Colic lymph node (tissue), 1 donor: ENCODE measurements around a stretch of chr9.

GRCh38 chr9:132474164-132474777 lies 64.3 kb downstream of the CFAP77 start:
- PRO-cap = no peak

DNA sequence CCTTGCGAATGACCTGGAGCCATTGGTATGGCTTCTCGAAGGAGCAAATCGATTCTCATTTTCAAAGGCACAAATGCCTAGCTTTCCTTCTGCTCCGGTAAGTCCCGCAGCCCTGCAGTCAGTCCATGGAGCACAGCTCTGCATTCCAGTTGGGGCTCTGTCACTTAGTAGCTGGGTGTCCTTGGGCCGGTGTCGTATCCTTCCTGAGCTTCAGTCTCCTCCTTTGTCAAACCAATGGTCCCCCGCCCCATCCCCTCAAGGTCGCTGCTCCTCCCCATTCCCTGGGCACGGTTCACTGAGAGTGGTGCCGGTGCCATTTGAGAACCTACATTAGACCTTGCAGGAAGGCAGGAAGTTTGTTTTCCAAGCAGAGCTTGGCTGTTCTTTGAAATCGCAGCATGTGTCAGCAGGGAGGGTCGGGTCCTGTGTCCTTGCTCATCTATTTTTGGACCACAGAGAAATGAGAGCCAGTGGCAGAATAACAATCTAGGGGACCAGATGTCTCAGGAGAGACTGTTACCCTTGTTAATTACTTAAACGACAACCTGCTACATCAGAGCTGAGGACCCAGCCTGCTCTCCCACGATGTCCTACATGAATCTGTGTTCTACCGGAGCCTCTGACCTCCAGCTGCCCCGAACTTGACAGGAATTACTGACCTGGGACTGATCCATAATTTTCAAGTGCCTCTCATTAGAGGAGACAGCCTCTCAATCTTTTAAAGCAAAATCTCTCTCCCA lies 21.7 kb upstream of the BARHL1 start:
- PRO-cap = no peak

GRCh38 chr9:132662370-132662805 lies 7.4 kb downstream of the DDX31 start:
- PRO-cap = no peak

DNA sequence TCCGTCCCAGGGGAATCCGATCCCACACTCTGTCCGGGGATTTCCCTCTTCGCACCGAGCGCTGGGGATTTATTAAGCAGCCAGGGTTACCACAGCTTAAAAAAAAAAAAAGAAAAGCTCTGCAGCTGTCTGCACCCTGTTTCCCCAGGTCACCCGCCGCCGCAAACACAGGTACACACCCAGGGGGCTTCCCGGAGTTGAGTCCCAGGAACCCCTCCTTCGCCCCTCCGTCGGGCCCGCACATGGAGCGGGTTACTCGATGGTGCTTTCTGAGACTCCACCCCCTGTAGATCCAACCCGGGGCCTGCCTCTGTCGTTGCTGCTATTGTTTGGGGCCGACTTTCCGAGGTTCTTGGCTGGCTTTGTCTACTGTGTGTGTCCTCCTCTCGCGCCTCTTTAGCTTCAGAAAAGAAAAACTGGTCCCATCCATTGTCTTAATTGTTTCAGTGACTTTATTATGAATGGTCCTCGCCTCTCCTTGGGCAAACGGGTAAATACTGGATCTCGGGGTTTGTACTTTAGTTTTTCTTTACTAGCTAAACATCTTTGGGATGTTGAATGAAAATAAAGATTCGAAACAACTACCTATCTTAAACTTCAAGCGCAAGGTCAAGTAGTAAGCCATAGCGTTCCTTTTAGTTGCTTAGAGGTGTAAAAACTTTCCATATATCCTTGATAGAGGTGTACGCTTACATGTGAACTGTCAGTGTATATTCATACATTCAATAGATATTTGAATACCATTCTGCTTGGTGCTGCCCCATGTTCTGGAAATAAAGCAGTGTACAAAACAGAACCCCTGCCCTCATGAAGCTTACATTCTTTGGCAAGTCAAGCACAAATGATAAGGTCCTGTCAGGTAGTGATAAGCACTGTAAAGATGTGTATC lies 995 bp downstream of the GTF3C4 start:
- PRO-cap = no peak

- PRO-cap = no peak
Observed at GRCh38 chr9:132871093-132871910, 6.8 kb downstream of the AK8 start.

GRCh38 chr9:133125890-133127019 lies 5.2 kb upstream of the RALGDS start:
- PRO-cap = bidirectional peak, plus-strand start at chr9:133126484, minus-strand start at chr9:133126328

DNA sequence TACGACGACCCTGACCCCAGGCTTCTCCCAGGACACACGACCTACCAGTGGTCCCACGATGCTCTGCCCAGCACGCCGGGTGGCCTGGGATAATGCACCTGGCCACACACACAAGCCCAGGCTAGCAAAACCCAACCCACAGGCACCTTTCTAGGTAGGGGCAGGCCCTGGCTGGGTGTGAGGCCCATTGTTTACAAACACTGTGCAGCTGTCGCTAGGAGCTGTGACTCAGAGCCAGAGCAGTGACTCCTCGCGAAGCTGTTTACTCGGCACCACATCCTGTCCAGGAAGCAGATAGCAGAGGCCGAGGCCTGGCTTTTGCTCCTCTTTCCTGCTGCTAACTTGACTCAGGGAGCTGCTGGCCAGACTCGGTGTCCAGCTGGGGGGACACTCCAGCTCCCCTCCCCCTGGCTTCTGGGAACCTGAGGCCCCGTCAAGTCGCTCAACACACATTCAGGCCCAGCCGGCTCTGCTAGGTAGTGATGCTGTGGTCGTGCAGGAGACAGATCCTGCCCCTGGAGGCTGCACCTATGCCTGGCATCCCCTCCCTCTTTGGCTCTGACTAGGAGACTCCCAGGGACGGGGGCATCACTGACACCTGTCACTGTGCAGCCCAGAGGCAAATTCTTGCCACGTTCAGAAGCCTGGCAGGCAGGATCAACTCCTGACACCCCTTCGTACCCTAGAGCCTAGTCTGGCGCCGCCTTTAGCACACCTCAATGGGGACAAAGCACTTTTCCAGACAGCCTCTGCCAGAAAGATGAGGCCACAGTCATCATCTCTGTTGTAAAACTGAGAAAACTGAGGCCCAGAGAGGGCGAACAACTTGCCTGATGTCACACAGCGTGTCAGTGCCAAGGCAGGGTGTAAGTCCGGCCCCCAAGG lies 12.9 kb upstream of the RALGDS start:
- PRO-cap = bidirectional peak, plus-strand start at position 293 of the sequence, minus-strand start at position 120 of the sequence

- PRO-cap = no peak
Observed at GRCh38 chr9:133139893-133140194, 18.8 kb upstream of the RALGDS start.

DNA sequence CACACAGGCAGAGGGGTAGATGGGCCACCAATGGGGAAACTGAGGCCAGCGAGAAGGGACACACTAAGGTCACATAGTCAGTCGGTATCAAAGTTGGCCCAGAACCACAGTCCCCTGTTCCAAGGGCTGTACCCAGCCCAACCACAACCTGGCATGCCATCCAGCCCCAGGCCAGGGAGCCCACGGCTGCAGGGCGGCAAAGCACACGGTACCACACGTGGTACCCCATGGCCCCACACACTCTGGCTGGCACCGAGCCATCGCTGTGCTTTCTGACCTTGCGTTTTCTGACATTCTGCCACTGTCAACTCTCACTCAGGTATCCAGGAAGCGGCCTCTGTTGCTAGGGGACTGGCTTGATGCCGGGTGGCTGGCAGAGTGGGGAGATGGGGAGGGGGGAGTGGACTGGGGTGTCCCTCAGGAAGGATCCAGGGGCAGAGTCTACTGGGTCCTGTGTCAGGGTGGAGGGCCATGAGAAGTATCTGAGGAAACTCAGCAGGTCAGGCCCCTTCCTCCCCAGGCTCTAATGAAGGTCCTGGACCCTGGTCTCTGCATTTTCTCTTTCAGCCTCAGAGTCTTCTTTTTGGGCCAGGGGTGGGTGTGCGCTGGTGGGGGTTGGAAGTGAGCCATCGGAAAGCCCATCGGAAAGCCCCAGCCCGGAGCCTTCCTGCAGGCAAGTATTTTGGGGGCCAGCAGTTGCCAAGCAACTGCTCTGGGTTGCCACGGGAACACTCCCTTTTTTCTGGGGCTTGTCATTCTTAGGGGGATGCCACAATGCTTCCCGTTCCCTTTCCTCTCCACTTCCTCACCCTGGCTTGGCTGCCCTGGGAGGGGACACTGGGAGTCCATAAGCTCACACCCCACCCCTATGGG lies 21.0 kb upstream of the RALGDS start:
- PRO-cap = no peak

DNA sequence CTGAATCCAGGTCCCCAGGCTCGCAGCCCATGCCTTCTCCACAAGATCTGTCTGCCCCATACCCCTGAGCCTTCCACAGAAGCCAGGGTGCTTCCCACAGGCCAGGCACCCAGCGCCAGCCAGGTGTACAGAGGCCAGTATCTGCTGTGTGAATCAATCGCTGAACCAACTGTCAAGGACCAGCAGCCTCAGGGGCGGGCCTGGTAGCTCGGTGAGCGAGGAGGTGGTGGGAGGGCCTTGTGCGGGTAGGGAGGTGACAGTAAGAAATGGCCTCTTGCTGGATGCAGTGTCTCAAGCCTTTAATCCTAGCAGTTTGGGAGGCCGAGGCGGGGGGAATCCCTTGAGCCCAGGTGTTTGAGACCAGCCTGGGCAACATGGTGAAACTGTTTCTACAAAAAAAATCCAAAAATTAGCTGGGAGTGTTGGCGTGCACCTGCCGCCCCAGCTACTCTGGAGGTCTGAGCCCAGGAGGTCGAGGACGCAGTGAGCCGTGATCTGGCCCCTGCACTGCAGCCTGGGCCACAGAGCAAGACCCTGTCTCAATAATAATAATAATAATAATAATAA lies 20.4 kb downstream of the GBGT1 start:
- PRO-cap = no peak

- PRO-cap = no peak
Observed at GRCh38 chr9:133223177-133223702, 14.2 kb upstream of the OBP2B start.

DNA sequence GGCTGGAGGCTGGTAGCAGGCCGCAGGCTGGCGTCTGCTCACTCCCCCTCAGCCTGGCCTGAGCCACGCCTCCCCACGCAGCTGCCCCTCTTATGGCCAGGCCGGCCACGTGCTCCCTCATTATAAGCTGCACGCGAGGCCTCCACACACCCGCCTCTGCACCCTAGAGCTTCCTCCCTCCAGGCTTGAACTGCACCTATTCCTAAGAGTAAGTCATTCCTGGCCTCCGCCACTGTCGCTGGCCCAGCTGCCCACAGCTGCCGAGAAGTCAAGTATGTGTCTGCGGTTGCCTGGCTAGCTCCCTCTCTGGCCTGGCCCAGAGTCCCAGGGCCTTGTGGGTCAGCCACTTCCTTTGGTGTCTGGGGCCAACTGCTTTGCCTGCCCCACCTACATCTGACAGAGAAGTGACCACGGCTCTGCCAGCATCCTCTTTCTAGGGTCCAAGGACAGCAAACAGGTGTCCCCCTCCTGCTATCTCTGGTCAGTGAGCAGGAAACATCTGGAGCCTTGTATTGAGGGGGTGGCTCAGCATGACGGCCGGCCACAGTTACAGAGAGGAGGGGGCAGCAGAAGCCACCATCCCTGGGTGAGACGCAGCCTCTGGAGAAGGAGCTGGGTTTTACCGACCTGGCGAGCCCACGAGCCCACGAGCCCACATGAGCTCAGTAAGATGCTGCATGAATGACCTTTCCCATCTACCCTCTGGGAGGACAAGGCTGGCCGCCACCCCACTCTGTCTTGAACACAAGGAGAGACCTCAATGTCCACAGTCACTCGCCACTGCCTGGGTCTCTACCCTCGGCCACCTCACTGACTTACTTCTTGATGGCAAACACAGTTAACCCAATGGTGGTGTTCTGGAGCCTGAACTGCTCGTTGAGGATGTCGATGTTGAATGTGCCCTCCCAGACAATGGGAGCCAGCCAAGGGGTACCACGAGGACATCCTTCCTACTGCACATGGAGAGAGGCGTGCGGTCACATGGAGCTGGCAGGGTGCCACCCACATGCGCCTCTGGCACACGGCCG lies 47.9 kb upstream of the OBP2B start:
- PRO-cap = no peak

DNA sequence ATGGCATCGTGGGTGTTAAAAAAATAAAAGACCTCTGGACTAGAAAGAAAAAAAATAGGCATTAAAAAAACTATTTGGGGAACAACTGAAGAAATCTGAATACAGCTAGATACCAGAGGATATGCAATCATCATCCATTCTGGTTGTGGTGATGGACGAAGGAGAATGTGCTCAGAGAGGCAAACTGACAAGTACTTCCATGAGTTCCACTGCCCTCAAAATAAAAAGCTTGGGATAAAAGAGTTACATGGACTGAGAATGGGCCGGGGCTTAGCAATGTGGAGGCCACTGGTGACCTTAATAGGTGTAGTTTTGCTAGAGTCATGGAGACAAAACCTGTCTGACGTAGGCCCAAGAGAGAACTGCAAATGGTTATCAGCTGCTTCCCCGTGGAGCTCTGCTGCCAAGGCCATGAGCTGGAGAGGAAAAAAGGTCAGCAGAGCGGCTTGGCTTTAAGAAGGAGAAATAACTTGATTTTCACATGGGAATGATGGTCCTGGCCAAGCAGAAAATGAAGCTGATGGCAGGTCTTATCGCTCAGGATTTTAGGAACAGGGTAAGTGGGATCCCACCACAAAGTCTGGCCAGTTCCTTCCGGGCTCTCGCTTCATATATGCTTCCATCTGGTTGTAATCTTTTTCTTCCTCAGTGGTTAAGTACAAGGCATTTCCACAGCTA lies 3.6 kb upstream of the SURF6 start:
- PRO-cap = no peak

DNA sequence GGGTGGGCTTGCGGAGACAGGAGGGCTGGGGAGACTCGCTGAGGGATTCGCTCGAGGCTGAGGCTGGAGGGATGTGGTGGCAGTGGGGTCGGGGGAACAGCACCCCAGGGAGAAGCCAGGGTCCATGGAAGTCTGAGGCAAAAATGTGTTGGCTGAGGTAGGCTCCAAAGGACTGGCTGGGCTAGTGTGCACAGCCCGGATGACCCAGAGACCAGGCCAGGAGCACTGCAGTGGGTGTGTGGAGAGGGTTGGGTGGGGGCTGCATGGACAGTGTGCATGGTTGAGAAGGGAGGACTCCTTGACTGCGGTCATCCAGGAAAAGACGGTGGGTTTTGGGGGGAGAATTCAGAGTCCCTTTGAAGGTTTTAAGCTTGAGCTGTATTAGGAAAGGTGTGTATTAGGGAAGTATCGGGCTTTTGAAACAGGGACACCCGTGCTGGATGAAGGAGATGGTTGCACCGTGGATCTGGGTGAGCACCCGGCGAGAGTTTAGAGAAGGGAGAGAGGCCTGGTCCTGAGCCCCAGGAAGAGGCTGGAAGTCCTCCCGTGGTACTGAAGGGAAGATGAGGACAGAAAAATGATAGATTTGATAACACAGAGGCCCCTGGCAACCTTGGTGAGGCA lies 1.8 kb downstream of the SURF2 start:
- PRO-cap = no peak

GRCh38 chr9:133360504-133361243 lies 4.3 kb downstream of the SURF2 start:
- PRO-cap = no peak

DNA sequence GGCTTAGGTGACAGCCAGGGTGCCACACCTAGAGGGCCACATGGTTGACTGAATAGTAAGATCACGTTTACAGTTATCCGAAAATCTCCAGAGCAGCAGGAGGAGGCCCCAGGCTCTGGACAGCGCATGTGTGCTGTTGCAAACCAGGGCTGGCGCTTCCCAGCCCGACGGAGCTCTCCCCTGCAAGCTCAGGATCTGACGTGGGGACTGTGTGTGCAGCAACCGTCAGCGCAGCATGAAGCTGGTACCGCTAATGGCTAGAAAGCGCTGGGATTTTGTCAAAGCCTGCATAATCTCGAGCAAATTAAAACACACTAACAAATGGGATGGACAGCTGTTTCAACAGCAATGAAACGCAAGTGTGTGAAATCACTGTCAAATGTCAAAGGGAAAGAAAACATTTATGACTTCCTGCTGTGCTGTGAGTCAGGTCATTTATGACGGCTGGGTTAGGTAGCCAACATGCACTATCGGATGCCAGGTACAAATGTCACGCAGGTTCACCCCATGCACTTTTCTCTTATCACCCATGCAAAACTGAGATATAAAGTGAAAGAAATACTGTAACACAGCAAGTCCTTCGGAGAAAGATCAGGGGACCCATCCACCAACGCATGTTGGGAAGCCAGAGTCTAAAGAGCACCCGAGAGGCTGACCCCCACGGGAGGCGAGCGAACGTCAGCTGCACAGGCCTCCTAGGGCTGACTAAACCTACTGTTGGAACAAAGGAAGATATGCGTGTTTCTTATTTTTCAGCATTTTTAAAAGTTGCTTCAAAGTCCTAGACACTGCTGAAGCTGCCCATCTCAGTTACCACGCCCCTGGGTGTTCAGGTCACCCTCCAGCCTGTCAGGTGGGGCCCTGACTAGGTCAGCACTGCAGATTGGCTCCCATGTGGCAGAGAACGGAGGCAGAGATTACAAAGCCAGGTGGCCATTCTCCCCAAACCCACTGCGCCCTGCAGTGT lies 7.3 kb downstream of the SURF4 start:
- PRO-cap = no peak

GRCh38 chr9:133421503-133422142 lies 544 bp upstream of the ADAMTS13 start:
- PRO-cap = no peak

DNA sequence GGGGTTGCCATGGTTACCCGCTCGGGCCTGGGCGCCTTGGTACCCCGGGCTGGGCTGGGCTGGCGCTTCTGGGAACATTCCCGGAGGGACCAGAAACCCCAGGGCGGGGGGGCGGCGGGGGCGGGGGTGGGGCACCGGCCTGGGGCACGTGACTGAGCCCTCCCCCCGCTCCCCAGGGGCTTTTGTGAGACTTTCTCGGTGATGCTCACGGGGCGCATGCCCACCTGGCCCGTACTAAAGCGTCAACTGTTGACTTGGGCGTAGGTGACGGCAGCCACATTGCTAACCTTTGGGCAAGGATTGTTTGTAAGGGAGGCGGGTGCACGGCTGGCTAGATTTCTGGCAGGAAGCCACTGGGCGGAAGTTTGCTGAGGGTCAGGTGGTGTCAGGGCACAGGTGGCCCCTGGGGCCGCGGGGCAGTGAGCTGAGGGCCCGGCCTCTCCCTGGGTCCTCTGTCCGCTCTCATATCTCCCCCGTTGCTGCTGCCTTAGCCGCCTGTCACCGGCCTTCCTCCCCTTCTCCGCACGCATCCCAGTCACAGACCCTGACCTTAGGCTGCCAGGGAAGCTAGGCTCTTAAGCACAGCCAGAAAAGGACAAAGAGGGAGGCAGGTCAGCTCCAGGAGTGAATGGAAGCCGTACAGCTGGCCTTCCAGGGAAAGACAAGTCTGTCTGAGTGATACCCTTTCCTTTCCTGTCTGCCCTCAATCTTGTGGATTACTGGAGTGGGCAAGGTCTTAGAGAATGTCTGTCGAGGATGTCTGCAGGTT lies 765 bp downstream of the CACFD1 start:
- PRO-cap = no peak

DNA sequence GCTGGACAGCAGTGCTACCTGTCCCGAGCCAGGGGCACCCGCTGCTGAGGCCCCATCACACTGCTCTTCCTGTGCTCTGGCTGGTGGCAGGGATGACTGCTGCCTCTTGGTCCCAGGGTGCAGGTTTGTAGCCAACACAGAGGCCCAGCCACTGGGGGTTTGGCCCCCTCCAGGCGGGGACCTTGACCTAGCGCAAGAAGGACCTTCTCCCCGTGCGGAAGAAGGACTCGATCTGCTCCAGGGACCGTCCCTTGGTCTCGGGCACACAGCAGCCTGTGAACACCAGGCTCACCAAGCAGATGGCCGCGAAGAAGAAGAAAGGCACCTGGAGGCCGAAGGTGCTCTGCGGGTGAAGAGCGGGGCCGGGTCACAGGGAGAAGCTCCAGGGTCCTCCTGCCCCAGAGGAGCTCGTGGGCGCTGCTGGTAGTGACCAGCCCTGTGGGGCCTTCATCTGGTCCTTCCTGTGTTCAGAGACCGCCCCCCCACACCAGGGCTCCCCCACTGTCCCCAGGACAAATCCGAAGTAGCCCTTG lies 7.0 kb downstream of the SLC2A6 start:
- PRO-cap = no peak

DNA sequence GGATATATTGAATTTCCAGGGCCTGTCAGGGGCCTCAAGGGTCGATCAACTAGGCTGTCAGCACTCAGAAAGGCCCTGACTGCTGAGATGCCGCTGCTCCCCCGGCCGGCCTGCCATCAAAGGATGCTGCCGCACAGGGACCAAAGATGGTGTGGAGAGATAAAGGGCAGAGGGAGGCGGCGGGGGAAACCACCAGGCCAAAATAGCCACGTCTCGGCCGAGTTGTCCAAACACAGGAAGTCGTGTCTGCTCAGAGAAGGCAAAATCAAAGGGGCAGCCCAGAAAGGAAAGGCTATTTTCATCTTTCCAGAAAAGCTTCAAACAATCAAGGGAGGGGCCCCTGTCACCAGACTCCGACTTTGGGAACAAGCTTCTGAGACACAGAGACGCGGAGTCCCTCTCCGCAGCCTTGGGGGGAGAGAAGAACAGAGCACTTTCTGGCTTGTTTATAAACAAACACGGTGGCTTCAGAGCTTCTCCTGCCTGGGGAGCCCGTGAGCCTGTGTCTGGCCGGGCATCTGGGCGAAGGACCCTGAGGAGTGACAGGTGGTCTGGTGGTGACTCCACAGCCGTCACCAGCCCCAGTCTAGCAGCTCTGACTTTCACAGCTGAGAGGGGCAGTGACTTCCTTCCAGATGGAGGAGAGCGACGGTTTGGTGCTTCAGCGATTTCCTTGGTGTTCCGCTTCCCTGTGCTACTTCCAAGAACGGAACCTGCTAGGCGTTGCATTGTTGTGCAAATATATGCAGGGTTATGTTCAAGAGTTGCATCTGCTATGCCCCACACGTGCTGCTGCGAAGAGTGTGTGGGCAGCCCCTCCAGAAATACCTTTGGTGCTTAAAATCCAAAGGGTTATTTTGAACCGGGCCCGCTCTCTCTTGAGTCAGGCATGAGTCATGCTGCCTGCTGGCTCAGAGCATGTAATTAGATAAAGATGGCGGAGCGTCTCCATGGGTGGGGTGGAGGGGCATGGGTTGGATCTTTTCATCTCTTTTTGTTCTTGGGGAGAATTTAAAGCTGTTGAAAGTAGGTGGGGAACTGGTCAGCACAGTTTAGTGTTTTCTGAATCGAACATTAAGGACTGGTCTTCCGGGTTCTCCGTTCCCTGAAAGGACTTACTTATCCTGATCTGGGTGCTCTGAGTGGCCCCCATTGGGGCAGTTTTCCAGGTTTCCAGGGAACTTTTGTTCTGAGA lies 24.0 kb downstream of the ADAMTSL2 start:
- PRO-cap = no peak